Measurements from ENCODE around the genes EMP2 and TEKT5.

GRCh38 chr16:8855170-8855989 lies 13.4 kb downstream of the CARHSP1 start:
- RRBS: 97% methylated on average over 2 of the region's 11 CpGs

DNA sequence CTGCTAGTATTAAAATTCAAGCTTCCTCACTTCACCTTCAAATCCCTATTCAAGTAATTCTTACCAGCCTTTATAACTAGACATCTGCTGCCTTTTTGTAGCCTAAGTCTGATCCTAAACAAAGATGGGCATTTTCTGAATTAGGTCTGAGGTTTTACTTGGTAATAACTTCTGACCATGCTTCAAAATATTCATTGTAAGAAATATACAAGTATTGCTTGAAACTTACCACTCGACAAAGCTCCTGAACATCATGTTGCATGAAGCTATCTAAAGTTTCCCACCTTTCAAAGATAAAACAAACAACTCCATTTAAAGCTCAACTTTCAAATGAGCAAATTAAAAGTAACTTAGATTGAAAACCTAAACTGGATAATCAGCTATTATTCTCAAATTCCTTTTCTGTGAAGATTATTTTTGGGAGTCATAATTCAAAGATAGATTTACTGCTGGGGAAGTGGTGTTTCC lies 34.2 kb downstream of the LITAFD start:
- RRBS: no CpG with 5 or more reads among the region's 1 CpG

DNA sequence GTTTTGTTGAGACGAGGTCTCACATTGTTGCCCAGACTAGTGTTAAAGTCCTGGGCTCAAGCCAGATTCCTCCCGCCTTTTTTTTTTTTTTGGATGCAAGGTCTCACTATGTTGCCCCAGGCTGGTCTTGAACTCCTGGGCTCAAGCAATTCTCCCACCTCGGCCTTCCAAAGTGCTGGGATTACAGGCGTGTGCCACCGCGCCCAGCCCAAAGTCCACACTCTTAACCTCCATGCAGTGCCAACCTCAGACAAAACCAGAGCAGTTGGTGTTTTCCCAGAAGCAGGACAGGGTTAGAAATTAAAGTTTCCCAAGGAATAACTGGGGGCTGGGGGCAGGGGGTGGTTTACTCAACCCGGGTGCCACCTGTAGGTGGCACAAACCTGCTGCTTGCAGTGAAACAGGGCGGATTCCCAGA lies 25.4 kb upstream of the USP7 start:
- RRBS: no CpG with 5 or more reads among the region's 8 CpGs

DNA sequence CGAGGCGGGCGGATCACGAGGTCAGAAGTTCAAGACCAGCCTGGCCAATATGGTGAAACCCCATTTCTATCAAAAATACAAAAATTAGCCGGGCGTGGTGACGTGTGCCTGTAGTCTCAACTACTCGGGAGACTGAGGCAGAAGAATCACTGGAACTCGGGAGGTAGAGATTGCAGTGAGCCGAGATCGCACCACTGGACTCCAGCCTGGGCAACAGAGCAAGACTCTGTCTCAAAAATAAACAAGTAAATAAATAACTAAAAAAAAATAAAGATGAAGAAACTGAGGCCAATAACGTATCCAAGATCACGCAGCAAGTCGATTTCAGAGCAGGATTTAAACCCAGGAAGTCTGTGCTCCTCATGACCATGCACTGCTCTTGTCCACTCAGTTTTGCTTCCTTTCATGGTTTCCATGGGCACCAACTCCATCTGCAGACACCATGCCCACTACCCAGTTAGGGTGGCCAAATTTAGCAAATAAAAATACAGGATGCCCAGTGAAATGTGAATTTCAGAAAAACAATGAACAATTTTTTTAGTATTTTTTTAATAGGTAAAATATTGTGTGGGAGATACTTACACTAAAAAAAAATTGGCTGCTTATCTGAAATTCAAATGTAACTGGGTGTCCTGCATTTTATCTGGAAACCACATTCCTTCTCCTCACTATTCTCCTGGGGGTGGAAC lies 40.1 kb upstream of the HAPSTR1 start:
- RRBS: no CpG with 5 or more reads among the region's 14 CpGs

DNA sequence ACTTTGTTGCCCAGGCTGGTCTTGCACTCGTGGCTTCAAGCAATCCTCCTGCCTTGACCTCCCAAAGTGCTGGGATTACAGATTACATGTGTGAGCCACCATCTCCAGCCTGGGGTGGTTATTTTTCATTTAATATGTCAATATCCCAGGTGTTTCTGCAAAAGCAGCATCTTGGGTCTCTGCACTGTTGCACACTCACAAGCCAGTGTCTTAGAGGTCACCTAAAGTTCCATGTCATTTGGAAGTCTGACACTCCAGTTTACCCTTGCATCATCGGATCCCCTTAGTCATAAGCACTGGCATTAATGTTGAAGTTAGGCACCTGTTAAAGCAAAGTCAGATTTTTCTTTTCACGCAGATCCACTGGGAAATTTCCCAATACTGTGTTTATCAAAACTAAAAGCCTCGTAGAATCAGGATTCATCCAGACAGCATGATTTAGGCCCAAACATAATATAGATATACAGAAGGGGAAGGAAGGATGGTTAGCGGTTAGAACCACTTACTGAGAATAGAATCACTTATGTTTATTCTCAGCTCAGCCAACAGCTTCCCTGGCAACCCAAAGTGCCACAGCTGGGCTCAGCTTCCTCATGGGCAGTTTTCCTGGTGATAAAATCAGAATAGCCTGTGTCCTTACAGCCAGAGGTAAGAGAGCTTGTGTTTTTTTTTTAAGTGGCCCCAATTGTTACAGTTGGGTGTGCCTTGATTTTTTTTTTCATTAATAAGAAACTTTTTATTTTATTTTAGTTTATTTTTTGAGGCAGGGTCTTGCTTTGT lies 30.1 kb upstream of the HAPSTR1 start:
- RRBS: no CpG with 5 or more reads among the region's 5 CpGs

- RRBS: no CpG with 5 or more reads among the region's 4 CpGs
Observed at GRCh38 chr16:9105094-9106164, 14.0 kb downstream of the HAPSTR1 start.

DNA sequence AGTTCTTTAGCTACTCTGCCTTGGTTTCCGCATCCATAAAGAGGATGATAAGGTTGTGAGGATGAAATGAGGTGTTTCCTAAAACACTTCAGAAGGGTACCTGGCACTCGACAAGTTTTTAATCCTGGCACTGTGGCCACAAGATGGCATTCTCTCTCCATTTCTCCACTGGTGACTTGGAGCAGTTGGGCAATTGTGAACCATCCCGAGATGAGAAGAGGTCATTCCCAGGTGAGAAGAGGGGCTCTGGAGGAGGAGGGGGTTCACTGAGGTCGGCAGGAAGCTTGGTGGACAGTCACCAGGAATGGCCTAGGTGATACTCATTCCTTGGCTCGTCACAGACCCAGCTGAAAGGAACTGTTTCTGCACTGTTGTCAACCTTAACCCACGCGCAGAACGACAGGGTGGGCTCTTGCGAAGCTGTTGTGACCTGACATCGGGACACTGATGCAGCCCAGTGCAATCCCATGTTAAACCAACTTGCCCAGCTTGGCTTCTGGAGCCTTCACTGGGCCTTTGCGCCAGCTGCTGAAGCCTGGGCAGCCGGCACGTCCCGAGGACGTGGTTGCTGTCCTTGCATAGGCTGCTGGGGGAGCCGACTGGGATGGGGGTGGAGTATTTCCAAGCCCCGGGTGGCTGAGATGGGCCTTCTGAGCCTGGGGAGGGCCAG lies 34.0 kb downstream of the HAPSTR1 start:
- RRBS: 79% methylated on average over 6 of the region's 17 CpGs

DNA sequence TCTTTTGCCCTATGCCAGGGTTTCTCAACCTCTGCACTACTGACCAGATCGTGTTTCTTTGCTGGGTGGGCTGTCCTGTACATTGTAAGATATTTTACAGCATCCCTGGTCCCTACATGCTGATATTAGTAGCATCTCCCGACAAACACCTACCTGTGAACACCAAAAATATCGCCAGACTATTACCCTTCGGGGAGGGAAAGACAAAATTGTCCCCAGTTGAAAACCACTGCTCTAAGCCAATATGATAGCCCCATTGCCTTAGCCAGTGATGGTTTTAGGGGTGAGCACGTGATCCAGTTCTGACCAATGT lies 136.4 kb downstream of the GRIN2A start:
- RRBS: no CpG with 5 or more reads among the region's 5 CpGs

- RRBS: no CpG with 5 or more reads among the region's 4 CpGs
Observed at GRCh38 chr16:10275526-10275984, 93.3 kb upstream of the GRIN2A start.

GRCh38 chr16:10391265-10392192 lies 5.7 kb downstream of the ATF7IP2 start:
- RRBS: no CpG with 5 or more reads among the region's 10 CpGs

GRCh38 chr16:10580441-10581200 lies at the start of gene EMP2:
Gene EMP2 (minus strand): TSS chr16:10580598.
- RRBS: 1% methylated on average over 36 of the region's 55 CpGs

DNA sequence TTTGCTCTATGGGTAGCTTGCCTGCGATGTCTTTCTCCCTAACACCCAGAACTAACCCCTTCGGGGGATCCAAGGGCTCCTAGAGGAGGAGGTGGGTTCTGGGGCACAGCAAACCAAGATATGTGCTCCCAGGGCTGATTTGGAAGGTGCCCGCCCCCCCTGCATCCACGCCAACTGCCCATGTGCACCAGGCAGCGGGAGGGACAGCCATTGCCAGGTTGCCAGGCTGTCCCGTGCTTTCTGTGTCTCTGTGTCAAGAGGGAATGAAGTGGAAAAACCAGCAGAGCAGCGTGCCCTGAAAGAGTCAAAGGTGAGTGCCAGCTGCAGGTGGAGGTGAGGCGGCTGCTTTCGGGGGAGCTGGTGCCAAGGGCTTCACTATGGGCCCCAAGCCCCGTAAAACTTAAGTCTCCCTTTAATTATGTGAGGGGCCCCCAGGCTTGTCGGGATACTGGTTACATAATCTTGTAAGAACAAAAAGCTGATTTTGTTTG lies 6.4 kb downstream of the TEKT5 start:
- RRBS: no CpG with 5 or more reads among the region's 11 CpGs

DNA sequence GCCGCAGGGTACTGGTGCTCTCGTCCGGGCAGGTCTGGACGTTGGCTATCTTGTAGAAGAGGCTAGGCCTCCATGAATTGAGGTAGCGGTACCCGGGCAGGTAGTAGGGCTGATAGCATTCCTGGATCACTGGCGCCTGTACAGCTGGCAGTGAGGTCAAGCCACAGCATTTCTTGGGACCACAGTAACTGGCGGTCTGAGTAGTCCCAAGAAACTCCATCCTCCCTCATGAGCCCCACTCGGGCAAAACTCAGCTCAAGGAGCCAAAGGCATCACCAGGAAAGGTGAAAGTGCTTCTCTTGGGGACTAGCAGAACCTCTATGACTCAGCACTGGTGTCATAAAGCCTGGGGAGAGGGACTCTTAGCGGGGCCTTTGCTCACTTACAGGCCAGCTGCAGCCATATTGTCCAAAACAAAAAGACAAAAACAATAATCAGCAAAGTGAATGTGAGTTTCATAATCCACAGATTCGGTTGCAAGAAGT lies at the start of gene TEKT5:
Gene TEKT5, minus strand, starts transcription at position 277 of the 485 bp plus-strand sequence.
- RRBS: 88% methylated on average over 4 of the region's 11 CpGs

GRCh38 chr16:10737395-10737927 lies 6.2 kb upstream of the NUBP1 start:
- RRBS: no CpG with 5 or more reads among the region's 15 CpGs

- RRBS: 61% methylated on average over 3 of the region's 11 CpGs
Observed at GRCh38 chr16:10750981-10751428, 7.4 kb downstream of the NUBP1 start.

DNA sequence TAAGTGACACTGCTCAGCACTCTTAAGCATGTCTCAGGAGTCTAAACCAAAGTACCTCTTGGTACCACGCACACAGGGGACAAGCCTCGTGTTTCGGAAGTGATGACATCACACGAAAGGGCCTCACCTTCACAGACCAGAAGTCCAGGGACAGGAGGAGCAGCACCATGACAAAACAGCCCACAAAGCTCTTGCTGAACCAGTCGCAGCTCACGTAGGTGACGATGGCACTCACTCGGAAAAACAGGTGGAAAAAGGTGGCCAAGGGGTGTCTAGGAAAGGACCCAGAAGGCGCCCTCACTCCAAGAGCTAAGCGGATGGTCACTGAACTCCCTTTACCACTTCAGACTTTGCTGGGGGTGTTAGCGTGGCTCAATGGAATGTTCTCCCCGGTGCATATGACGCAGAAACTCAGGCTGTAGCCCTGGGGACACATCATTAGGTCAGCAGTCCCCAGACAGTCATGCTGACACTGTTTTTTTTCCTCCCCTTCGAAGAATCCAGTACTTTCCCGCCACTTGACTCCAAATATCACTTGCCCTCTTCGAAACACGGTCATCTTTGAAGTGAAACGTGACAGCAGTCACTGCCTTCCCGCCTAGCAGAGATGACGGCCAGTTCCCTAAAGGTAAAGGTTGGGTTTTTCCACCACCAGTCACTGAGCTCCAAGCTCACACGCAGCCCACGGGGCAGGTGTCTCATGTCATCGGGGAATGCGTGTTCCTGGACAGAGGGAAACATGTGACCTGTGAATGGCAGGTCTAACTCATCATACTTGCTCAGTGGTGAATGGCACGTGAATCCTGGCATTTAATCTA lies 31.4 kb downstream of the NUBP1 start:
- RRBS: no CpG with 5 or more reads among the region's 25 CpGs

DNA sequence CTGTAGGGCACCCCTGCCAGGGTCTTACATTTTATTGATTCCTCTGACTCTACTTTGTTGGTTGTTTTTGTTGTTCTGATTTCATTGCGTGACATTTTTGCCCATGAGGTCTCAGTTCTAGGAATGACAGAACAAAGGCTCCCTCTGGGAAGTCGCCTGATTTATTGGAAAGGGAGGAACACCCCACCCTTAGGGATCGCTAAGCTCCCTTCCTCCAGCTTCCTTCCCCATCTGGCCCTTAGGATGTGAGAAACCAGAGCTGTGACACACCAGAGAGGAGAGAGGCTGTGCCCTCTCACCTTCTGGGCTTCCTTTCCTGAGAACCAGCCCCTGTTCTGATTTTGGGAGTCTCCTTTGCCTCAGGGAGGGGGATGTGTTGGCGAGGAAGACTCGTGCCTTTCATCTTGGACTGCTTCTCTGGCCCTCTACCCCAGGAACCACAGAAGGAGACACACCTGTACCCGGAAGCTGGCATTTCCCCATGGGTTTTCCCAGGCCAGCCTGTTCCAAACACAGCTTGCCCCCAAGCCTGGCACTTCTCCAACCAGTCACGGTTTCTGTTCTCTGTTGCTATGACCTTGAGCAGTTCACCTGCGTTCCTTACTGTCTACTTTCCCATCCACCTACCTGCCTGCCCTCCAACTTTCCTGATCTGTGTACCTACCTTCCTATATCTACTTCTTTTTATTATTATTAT lies 5.5 kb upstream of the CIITA start:
- RRBS: no CpG with 5 or more reads among the region's 8 CpGs

- RRBS: no CpG with 5 or more reads among the region's 26 CpGs
Observed at GRCh38 chr16:10878327-10879137, 1.5 kb downstream of the CIITA start.

DNA sequence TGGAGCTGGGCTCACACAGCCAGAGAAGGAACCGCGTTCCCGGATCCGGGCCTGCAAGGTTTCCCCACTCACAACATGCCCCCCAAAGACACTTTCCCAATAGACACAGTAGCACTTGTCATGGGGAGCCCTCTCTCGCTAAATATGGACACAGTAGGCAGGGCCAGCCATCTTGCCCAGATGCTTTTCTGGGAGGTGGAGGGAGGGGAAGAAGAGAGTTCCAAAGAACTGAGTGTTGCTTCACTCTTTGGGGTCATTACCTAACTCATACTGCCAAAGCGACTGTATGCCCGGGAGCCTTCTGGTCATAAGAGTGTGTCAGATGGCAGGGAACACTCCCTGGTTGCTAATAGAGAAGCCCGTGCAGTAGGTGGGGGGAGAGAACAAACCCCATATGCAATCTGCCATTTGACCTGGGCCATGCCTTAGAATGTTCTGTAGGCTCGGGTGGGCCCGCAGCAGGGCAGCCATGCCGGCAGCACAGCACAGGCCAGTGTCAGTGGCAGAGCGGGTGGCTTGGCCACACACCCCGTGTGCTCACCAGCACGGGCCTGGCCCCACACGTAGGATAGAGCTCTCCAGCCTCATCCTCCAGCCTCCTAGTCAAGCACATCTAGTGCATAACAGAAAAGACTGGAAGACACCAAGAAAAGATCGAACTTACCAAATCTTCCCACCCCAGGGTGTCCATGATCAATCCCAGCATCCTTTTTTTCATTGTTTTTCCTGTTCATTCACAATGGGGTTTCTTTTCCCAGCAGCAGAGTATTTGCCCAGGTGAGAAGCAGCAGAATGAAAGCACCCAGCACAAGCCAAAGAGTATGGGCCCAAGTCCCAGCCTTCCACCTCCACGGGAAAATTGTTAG lies 120.5 kb downstream of the SOCS1 start:
- RRBS: no CpG with 5 or more reads among the region's 17 CpGs

GRCh38 chr16:11198532-11199279 lies 57.3 kb downstream of the SOCS1 start:
- RRBS: no CpG with 5 or more reads among the region's 12 CpGs